Thoracic aorta (tissue), 1 donor: Measurements from ENCODE around the genes MTCL1, TWSG1 and PPP4R1.

DNA sequence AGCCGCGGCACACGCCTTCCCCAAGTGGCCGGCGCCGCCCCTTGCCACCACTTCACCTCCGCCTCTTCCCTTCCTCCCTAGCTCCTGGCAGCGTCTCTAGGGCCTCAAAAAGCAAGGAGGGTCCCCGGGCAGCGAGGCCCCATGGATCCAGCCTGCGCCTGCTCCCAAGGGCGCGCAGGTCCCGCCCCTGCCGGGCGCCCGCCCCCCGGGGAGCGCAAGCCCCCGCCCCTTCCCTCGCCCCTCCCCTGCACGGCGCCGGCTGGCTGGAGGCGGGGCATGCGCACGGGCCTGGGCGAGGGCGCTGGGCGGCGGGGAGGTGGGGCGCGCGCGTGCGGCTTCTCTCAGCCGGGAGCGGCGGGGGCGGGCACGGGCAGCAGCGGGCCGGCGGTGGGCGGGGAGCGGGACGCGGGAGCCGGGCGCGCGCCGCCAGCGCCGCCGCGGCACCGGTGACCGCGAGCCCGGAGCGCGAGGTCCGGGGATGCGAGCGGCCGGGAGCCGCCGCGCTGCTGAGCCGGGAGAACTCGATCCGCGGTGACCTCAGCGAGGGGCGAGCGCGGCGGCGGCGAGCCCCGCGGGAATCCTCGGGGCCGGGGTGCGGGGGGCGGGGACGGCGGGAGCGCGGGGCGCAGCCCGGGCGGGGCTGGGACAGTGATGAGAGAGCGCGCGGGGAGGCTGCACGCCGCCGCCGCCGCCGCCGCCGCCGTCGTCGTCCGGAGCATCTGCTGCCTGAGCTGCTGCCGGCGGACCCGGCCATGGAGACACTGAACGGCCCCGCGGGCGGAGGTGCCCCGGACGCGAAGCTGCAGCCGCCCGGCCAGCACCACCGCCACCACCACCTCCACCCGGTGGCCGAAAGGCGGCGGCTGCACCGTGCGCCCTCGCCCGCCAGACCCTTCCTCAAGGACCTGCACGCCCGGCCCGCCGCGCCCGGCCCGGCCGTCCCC lies at the start of gene MTCL1:
TSS of gene MTCL1 (plus strand) at position 648 of the 944 bp plus-strand sequence.
- RAMPAGE, long total RNA, result no peak

DNA sequence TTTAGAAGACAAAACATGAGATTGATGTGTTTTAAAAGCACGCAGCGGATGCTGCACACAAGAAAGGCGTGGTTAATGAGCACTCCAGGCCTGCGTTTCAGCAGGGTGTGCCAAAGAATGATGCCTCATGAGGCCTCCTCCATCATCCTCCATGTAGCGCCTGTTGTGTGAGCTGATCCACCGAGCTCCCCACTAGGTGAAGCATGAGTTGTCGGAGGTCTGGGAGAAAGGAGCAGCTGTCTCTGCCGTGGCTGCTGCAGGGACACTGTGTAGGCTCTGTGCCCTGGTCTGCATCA lies 60.7 kb downstream of the MTCL1 start:
- RAMPAGE, long total RNA, result no peak

DNA sequence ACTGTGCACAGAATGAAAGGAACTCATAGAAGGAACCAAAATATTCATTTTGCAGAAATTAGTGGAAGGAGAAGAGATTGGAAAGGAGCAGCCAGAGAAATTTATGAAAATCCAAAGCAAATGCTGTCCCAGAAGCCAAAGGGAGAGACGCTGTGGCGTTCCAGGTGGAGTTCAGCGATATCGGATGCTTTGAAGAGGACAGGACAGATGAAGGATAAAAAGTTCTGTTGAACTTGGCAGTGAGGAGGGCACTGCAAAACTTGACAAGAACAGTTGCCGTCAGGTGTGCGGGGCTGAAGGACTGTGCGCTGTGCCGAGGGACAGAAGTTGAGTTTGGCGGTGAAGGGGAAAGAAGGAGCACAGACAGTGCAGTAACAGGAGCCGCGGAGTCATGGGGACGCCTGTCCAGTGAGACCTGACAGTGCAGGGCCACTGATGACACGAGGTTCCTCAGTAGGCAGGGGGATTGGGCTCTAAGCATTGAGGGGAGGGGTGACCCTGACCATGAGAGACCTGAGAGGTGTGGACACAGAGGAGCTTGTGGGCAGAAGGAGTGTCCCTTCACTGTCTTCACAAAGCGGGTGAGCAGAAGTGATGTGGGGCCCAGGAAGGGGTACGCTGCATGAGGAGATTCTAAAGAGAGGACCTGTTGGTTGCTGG lies 104.7 kb downstream of the MTCL1 start:
- RAMPAGE, long total RNA, result no peak

- RAMPAGE, long total RNA, result no peak
Measured at GRCh38 chr18:8974254-8974836, 128.2 kb upstream of the NDUFV2 start.

DNA sequence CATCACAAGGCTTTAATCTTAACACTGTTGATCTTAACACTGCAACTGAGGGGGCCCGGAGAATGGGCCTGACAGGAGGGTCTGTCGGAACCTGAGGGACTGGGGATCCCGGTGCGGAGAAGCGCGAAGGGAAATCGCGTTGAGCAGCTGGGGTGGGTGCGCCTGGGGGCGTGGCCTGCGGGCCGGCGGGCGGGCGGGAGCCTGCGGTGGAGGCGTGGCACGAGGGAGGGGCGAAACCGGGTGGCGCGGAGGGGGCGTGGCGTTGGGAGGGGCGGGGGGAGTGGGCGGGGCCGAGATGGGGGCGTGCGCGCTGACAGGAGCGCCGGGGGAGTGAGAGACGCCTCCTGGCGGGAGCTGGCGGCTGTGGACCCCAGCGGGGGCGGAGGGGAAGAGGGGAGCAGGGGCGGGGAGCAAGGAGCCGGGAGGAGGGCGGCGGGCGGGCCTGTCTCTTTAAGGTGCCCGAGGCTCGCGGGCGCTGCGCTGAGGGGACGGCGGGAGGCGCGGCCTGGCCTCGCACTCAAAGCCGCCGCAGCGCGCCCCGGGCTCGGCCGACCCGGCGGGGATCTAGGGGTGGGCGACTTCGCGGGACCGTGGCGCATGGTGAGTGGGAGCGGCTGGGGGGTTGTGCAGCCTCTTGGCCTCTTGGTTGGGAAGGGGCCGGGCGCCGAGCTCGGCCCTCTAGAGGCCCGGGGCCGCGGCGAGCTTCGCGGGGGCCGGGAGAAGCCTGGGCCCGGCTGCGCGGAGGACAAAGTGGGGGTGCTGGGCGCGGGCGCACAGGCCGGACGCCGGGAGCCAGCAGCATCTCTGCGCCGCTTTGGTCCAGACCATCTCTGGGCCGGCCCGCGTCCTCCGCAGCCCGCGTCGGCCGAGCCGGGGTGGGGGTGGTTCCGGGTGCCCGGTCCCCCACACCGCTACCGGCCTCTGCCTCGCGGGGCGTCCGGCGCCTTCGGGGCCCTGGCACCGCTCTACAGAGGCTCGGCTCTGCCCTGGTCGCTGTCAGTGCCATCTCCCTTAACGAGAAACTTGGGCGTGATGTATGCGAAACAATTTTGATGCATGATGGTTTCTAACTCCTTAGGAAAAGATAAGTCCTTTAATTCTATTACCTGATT lies at the start of gene TWSG1:
TSS of gene TWSG1 (plus strand) at position 453 of the 1,112 bp plus-strand sequence.
- RAMPAGE, long total RNA, result start-site peak on the plus strand centred at position 514 of the sequence, 68 bp wide, 376 reads

DNA sequence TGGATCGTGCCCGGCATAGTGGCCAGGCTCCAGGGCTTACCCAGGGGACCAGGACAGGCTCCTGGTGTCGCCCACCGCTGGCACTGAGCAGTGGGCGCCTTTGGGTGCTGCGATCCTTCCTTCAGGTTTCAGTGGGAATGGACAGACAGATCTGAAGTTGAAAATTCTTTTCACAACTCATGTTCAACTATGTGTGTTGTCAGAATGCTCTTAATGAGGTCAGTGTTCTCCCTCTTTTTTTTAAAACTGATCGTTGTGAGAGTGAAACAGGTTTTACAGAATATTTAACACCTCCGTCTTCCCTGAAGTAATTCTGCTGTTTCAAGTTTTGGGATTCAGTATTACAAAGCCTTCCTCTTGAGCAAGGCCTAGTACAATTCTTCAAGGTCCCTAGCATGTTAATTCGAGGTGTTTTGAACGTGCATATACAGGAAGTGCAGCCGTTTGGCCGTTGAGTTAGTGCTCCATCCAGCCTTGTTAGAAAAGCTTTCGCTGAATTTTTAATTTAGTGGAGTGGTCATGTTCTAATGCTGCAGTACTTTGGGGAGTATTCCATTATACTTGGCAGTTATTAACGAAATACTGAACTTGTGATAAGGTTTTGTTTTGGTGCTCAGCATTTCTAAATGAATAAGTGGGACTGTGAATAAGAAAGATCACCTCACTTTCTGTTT lies 893 bp downstream of the RALBP1 start:
- RAMPAGE, long total RNA, result no peak

GRCh38 chr18:9614301-9615499 lies at the start of gene PPP4R1:
PPP4R1 (minus strand) TSS chr18:9614559.
- RAMPAGE, long total RNA, result start-site peak on the minus strand at chr18:9614504-9614553, 148 reads; start-site peak on the minus strand at chr18:9615038-9615131, 9 reads

DNA sequence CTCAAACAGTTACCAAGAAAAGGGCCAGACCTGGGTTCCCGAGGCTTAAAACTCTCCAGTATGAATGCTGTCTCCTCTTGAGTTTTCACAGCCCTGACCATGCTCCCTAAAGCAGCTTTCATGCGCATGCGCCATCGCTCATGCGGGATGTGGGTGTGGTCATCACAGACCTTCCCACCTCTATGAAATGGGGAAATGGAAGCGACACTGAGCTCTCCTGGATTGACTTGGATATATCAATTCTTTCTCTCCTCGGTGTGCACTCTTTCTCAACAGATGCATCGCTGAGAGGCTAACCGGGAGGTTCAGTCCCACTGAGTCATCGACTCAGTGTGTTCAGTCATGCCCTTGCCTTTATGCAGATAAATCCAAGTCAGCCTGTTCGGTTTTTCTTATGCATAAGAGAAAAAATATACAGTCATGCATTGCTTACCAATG lies 19.8 kb upstream of the RAB31 start:
- RAMPAGE, long total RNA, result no peak

- RAMPAGE, long total RNA, result no peak
Measured at GRCh38 chr18:9720127-9721036, 12.3 kb downstream of the RAB31 start.

- RAMPAGE, long total RNA, result no peak
Measured at GRCh38 chr18:9743257-9744063, 35.4 kb downstream of the RAB31 start.

DNA sequence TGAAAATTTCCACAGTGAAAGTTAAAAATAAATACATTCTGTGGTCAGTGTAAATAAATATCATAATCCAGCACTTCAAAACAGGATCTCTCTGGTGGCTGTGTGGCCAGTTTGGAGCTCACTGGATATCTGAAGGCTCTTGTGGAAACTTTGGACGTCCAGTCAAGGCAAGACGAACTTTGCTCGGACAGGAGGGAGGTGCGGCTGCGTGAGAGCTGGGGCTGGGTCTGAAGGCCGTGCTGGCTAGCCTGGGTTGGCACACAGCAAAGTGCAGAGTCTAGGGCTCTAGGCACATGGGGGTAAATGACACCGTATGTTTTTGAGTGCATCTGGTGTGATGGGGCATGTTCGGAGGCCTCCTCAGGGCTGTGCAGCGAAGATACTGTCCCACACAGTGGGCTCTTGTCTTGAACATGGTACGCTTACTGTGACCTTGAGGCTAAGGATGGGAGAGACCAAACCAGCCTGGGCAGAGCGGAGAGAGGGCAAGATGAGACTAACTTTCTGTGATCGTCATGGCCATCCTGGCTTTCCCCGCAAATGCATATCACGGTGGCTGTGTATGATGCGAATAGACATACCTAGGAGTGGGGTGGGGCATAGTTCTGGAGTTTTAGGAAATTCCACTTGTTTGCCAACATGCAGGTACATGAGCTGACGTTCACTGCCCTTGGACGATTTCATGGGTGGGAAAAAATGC lies 78.7 kb upstream of the TXNDC2 start:
- RAMPAGE, long total RNA, result no peak

- RAMPAGE, long total RNA, result no peak
Measured at GRCh38 chr18:9837898-9839229, 47.4 kb upstream of the TXNDC2 start.

- RAMPAGE, long total RNA, result no peak
Measured at GRCh38 chr18:9849473-9850172, 36.1 kb upstream of the TXNDC2 start.

DNA sequence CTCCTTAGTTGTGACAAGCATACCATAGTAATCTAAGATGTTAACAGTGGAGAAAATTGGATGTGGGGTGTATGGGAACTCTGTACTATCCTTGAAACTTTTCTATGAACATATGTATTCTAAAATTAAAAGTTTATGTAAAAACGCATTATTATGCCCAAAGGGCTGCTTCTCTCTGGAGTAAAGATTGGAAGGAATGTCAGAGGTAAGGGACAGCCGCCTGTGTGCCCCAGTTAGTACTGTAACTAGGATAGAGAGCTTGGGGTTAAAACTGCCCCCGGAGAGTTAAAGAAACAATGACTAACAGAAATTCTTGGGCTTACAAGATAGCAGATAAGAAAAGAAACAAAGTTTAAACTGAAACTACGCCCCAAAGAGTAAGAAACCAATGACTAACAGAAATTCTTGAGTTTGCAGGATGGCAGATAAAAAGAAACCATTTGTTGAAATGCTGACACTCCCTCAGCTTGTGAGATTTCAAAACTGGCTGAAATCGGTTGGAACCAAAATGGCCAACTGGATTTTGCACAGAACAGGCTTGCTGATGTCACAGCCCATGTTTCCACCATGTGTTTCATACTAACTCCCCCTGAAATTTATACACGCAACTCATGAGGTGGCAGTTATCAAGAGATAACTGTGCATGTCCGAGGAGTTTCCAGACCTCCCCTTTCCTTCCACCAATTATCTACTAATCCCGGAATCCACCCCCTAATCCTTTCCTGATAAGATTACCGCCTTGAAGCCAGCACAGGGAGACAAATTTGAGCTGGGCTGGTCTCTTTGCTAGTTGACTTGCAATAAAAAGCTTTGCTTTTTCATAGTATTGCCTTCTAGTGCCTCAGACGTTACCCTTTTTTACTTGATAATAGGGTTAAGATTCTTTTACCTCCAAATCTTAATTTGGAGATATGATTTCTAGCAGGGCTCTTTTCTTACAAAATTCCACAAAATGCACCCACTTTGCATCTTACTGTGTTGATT lies 8.7 kb upstream of the TXNDC2 start:
- RAMPAGE, long total RNA, result no peak

- RAMPAGE, long total RNA, result no peak
Measured at GRCh38 chr18:9942549-9943311, 28.9 kb downstream of the VAPA start.

- RAMPAGE, long total RNA, result no peak
Measured at GRCh38 chr18:9960643-9961941, 47.3 kb downstream of the VAPA start.

DNA sequence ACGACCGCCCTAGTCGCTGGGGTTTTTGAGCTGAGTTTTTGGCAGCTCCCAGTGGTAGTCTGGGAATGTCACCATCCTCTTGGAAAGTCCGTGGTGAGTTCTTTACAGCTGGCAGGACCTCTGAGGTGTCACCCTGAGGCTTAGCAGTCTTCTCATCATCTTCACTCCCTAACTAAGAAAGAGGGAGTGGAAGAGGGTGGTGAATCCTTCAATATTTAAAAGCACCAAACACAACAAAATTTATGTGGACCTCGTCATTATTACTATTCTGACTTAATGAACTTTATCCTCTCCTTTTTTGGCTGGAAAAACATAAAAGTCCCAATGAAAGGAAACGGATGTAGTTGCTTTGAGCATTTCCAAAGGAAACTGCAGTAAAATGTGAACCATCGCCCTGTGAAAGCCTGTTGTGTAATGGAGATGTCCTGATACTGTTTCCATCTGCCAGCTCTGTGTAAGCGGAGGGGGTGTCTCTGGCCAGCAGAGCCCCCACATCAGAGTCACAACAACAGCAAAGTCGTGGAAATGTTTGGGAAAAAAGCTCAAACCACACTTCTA lies 78.7 kb downstream of the VAPA start:
- RAMPAGE, long total RNA, result no peak

- RAMPAGE, long total RNA, result no peak
Measured at GRCh38 chr18:10023984-10024391, 110.2 kb downstream of the VAPA start.

GRCh38 chr18:10130496-10131179 lies 216.8 kb downstream of the VAPA start:
- RAMPAGE, long total RNA, result no peak

DNA sequence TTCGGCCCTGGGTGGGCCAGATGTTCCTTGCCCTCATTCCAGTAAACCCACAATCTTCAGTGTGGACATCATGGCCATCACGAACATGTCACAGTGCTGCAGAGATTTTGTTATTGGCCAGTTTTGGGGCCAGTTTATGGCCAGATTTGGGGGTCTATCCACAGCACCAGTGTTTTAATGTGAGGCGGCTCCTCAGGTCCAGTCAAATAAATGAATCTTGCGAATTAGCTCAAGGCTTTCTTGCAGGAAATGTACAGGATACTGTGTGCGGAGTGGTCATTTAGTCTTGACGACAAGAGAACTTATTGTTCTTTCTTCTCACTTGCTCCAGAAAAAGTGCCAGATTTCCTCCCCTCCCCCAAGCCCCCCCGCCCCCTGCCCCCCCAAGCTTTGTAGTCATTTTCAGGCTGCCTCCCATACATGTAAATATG lies 228.6 kb upstream of the APCDD1 start:
- RAMPAGE, long total RNA, result no peak